ENCODE measurements around the gene GNAZ.

DNA sequence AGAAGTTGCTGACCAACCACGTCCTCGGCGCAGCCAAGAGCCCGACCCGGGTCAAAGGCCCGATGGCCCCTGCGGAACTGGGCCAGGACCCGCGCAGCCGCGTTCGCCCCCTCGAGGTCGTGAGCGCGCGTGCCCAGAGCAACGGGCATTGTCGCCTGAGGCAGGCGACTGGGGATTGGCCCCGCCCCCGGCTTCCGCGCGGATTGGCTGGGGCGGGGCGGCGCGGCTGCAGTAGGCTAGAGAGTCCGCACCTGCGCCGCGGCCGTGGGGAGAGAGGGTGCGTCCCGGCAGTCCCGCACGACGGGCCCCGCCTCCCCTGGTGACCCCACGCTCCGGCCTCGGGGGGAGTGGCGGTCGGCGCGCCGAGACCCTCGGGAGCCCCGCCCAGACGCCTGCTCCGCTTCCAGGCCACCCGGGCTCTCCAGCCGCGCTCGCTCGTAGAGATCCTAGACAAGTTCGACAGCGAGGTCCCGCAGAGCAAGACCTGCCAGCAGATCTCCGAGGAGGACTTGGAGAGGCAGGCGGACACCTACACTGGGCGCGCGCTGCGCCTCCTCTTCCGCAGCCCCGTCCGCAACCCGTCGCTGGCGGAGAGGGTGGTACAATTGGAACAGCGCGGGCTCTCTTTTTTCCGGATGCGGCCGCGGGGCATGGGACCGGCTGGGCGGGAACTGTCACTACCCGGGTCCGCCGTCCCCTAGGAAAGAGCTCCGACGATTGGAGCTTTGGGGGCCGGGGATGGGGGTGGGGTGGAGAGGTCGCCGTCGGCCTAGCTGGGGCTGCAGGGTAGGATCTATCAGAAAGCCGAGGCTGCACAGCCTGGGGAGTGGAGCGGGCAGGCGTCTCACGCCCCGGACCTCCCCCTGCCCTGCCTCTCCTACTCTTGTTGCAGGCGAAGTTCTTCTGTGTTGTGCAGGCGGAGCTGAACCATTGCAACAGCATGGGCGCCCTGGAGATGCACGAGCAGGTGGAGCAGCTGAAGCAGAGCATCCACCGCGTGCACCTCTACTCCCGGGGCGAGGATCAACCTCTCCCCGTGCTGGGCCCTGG is 8.1 kb upstream of the PPIL2 start:
- PRO-cap, result bidirectional peak, plus-strand start at position 454 of the sequence, minus-strand start at position 79 of the sequence; bidirectional peak, plus-strand start at position 930 of the sequence, minus-strand start at position 607 of the sequence

GRCh38 chr22:21696680-21697378 is 31.0 kb downstream of the PPIL2 start:
- PRO-cap, result no peak

DNA sequence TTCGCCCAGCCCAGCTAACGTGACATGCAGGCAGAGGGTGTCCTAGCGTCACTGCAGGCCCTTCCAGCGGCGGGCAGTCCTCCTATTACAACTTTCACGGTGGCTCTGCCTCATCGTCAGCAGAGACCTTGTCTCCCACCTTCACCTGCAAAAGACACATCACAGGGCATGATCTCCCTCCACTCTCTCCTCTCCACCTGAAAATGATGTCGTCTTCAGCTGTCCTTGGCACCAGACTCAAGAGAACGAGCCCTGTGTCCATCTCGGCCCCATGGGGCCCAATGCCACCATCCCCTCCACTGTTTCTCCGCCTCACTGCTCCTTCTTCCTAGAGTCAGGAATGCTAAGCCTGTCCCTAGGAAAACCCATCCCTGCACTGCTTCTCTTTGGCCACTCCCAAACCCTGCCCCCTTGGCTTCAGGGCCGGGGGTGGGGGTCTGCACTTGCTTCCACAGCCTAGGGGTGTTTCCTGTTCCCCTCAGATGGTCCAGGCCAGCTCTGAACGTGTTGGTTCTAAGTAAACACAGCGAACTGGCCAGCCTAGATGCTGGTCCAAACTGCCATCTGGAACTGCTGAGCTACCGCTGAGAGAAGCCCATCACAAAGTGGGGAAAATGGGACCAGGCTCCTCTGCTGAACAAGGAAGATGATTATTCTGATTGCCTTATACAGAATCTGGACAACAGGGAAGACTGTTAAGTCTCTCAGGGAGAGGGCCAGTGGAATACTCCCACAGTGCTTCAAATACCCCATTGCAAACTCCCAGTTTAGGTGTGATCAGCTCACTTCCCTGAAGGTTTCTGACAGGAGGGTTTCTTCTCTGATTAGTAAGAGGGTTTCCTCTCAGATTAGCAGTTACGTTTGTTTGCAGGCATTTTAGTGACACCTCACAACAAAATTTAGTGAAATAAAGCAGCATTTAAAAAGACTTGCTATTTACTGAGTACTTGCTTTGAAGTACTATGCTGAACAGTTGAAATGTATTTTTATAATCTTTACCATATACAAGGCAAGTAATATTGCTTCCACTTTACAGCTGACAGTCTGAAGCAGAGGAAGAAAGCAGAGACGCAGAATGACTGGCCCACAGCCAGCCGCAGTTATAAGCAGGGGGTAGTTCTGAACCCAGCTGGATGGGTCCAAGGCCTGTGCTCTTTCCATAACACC is 23.5 kb upstream of the YPEL1 start:
- PRO-cap, result no peak

GRCh38 chr22:21763692-21764063 is 28.1 kb upstream of the YPEL1 start:
- PRO-cap, result no peak

DNA sequence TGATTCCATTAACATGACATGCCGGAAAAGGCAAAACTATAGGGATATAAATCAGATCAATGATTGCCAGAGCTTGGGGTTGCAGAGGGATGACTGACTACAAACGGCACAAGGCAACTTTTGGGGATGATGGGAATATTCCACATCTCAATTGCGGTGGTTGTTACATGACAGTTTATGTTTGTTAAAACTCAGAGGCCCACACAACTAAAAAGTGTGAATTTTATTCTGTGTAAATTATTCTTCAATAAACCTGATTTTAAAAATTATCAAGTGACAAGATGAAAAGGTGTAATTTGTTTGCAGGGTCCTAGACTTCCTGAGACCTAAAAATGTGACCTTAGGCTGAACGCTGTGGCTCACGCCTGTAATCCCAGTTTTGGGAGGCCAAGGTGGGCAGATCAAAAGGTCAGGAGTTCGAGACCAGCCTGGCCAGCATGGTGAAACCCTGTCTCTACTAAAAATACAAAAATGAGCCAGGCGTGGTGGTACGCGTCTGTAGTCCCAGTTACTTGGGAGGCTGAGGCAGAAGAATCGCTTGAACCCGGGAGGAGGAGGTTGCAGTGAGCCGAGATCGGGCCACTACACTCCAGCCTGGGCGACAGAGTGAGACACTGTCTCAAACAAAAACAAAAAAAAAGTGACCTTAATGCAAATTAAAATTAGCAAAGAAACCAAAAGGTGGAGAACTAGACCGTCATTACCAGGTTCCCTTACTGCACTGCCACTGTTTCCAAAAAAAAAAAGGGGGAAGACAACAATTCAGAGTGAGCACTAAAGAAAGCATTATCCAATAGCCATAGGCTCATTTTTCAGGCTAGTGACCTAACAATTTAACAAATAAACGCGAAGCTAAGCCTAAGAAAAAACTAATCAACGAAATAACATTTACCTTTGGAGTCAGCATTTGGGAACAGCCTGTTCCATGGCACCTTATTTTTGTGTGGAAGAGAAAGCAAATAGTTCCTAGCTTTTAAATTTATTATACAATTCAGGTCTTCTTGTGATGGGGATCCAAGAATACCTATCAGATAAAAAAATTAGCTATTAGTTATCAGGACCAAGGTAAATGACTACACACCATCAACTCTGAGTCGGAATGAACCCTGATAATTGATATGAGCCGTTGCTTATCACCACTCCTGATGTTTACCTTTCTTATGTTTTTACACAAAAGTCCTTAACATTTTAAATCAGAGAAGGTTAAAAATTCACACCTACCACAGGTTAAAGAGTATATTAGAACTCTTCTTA is 52.2 kb upstream of the YPEL1 start:
- PRO-cap, result no peak

DNA sequence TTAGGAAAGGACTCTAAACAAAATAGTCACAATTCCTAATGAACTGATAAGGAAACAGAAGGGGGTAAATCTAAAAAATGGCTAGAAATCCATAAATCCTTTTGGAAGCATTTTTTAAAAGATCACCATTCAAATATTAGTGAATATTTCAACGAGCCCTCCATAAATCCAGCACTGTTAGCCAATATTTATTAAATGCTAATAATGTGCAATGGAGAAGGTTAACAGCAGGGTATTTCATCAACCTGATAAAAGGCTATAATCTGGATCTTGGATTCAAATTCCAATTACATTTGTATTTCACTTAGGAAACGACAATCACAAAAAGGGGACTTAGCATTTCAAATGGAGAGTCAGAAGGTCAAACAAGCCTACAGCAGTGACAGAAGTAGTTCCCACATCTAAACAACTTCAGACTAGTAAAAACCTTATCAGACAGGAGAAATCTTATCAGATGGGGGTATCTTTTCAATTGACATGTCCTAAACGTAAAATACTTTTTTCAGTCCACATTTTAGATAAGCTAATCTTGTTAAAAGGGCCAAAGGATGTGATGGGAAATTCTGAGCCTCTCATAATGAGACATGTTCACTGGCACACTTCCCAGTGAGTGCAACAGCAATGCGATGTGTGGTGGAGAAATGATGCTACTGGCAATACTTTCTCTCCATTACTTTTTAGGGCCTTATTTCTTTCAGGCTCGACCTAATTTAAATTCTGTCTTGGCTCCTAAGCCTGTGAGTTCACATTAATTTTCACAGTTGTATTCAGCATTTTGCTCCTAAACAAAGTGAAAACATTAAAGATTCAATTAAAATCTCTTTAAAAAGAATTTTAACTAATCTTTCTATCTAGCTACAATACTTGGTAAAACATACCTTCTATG is 2.5 kb downstream of the MAPK1 start:
- PRO-cap, result no peak

DNA sequence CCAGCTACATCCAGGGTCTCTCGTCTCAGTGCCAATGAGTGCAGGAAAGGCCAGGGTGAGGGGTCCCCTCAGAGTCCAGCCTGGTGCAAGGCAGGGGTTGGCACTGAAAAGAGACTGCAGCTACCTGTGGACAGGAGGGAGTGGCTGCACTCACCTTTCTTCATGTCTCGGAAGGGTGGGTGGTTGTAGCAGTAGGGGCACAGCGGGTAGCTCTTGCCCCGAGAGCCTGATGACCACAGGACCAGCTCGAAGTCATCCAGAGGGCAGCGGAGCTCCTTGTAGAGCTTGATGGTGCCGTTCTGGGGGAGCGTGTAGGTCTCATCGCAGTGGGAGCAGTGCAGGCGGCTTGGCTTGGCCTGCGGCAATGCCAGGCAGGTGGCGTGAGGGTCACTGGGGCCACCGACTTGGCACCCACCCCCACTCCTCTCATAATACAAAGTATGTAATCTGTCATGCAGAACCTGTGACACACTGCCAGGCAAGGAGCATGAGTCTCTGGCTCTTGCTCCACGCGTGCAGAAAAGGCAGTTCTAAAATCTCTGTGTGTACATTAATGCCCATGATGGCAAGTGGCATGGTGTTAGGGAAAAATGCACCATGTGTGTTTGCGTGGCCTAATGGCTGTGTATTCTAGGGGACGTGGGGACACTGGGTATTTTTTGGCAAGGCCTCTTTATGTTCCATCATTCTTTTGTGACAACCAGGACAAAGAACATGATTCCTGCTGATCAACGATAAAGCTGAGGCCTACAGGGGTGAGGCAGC is 5.9 kb upstream of the PPM1F start:
- PRO-cap, result no peak

DNA sequence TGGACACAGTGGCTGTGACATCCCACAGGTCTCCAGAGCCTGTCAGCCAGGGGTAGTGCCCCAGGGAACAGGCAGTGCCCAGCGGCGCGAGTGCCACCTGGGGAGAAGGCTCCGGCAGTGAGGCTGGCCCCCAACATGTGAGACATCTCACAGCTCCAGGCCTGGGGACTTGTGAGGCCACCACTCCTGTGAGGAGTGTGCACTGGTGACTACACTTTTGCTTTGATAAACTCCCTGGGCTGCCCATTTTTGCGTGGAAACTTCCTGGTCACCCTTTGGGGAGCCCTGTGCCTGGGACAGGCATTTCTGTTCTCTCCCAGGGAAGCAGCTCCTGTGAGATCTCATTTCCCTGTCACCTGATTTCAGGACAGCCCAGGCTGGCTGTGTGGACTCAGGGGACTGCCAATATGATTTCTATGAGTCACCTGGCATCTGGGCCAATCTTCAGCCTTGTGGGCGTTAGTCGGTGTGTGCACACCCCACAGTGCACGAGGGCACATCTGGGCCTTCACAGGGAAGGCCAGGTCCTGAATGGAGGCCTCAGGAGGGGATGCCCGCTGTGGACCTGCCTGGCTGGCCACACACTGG is 9.1 kb upstream of the PPM1F start:
- PRO-cap, result no peak

GRCh38 chr22:21984780-21985255 is 2.2 kb upstream of the TOP3B start:
- PRO-cap, result no peak

DNA sequence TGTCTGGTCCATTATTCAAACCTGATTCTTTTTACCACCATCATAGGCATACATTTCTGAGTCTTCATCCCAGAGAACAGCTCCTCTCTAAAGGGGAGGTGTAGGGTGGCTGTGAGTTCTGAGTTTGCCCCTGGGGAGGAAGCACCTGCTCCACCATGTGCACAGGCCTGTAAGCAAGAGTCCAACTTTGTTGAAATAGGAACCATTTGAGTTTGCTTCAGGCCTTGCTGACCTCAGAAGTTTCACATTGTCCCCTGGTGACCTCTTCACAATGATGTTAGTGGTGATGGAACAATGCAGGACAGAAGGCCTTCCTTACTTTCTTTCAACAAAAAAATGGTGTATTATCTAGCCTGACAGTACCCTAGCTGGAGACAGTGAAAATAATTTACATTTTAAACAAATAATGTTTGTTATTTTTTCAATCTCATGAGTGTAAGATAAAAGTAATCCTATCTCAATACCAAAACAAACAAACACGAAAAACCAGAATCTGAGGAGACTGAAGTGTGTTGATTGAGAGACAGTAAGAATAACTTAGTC is 54.7 kb upstream of the TOP3B start:
- PRO-cap, result no peak

DNA sequence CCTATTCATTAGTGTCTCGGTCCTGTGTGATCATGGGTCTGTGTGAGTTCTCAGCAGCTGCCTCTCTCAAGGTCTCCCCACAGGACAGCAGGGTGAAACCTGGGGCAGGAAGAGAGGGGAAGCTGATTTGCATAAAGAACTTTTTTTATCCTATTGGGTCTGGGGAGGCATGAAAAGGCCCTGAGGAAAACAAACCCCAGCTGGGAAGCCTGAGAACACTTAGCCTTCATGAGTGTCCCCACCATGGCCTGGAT is 115.9 kb upstream of the TOP3B start:
- PRO-cap, result no peak

GRCh38 chr22:22297521-22298826 is 53.4 kb downstream of the VPREB1 start:
- PRO-cap, result bidirectional peak, plus-strand start at chr22:22298186, minus-strand start at chr22:22298094

- PRO-cap, result no peak
Measured at GRCh38 chr22:22375541-22376199, 131.1 kb downstream of the VPREB1 start.

- PRO-cap, result no peak
Measured at GRCh38 chr22:22422694-22423222, 85.8 kb downstream of the ZNF280B start.

DNA sequence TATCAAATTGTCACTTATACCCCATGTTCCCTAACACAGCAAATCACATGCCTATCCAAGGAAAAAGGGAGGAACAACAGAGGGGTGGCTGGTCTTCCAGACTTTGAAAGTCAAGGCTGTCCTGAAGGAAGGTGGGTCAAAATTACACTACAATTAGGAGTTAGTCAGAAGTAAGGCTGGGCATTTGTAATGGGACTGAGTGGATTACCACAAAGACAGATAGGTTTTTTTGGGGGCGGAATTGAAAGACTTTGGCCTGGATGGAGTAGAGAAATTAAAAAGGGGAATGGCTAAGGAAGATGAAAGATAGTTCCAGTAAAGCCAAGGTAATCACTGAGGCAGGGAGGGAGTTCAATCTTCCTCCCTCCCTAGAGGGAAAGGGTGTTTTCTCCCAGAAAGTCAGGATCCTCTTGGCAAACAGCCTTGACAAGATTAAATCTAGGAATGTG is 5.8 kb downstream of the PRAME start:
- PRO-cap, result no peak

GRCh38 chr22:22693226-22694088 is 49.0 kb downstream of the GGTLC2 start:
- PRO-cap, result no peak

DNA sequence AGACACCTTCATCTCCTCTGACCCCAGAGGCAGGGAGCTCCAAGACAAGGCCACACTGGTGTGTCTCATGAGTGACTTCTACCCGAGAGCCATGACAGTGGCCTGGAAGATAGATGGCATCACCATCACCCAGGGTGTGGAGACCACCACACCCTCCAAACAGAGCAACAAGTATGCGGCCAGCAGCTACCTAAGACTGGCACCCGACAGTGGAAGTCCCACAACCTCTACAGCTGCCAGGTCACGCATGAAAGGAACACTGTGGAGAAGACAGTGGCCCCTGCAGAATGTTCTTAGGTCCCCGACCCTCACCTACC is 23.1 kb downstream of the IGLL5 start:
- PRO-cap, result no peak

GRCh38 chr22:23069516-23070686 is at the start of gene GNAZ:
TSS of gene GNAZ (plus strand) at chr22:23070519.
- PRO-cap, result bidirectional peak, plus-strand start at chr22:23070349, minus-strand start at chr22:23070082

DNA sequence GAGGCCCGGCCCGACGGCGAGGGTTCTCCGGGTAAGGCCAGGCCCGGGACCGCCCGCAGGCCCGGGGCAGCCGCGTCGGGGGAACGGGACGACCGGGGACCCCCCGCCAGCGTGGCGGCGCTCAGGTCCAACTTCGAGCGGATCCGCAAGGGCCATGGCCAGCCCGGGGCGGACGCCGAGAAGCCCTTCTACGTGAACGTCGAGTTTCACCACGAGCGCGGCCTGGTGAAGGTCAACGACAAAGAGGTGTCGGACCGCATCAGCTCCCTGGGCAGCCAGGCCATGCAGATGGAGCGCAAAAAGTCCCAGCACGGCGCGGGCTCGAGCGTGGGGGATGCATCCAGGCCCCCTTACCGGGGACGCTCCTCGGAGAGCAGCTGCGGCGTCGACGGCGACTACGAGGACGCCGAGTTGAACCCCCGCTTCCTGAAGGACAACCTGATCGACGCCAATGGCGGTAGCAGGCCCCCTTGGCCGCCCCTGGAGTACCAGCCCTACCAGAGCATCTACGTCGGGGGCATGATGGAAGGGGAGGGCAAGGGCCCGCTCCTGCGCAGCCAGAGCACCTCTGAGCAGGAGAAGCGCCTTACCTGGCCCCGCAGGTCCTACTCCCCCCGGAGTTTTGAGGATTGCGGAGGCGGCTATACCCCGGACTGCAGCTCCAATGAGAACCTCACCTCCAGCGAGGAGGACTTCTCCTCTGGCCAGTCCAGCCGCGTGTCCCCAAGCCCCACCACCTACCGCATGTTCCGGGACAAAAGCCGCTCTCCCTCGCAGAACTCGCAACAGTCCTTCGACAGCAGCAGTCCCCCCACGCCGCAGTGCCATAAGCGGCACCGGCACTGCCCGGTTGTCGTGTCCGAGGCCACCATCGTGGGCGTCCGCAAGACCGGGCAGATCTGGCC is 1.2 kb downstream of the BCR start:
- PRO-cap, result no peak

GRCh38 chr22:23212442-23213037 is 32.2 kb downstream of the BCR start:
- PRO-cap, result no peak

Data from neural crest cell (in vitro differentiated cells).